Islet of Langerhans (tissue), 1 donor: ENCODE measurements around a stretch of chr3.

- RRBS: 0% methylated on average over 1 of the region's 7 CpGs
Observed at GRCh38 chr3:52040936-52041545, 15.3 kb downstream of the DUSP7 start.

- RRBS: 4% methylated on average over 18 of the region's 93 CpGs
Observed at GRCh38 chr3:52055254-52056269, 809 bp downstream of the DUSP7 start.

GRCh38 chr3:52056785-52056908, 276 bp upstream of the DUSP7 start:
- RRBS: 13% methylated on average over 1 of the region's 6 CpGs

- RRBS: no CpG with 5 or more reads among the region's 3 CpGs
Observed at GRCh38 chr3:52110794-52111146, 43.5 kb downstream of the POC1A start.

GRCh38 chr3:52211787-52212227, 13.6 kb downstream of the TLR9 start:
- RRBS: no CpG with 5 or more reads among the region's 7 CpGs

DNA sequence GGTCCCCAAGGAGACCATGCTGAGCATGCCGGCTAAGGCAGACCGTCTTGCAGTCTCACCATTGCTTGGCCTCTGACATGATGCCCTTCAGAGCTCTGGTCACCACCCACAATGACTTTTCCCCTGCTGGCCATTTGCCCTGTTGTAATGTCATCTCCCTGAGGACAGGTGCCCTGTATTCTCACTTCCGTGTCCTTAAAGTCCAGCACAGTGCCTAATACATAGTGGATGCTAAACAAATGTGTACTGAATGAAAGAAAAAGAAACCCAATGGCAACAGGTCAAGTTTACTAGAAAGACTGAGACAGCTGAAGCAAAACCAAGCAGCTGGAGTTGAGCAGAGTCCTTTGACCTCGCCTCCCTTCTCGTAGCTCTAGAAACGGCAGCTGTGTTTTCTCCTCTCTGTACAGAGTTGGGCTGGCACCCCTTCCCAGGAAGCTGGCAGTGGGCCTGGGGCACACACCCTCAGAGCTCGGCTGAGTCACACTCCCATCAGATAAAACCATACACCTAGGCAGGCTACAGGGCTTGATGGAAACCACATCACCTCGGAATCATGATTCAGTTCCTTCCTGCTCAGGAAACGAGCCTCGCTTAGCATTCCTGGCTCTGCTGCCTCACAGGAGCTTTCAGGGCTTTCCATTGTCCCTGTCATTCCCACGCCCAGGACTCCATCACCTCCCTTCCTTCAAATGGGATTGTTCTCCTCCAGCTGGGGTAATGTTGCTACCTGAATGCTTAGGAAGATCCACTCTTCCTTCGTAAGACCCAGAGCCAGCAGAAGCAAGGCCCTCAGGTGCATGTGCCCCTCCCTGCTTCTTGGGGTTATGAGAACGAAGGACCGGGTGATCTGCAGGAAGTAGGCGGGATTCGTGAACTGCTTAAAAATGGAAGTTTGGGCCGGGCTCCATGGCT, 8.4 kb downstream of the TLR9 start:
- RRBS: 74% methylated on average over 3 of the region's 17 CpGs

- RRBS: 76% methylated on average over 3 of the region's 19 CpGs
Observed at GRCh38 chr3:52221995-52222507, 3.4 kb downstream of the TLR9 start.

DNA sequence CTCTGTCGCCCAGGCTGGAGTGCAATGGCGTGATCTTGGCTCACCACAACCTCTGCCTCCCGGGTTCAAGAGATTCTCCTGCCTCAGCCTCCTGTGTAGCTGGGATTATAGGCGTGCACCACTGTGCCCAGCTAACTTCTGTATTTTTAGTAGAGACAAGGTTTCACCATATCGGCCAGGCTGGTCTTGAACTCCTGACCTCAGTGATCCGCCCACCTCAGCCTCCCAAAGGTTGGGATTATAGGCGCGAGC, 8.4 kb downstream of the WDR82 start:
- RRBS: no CpG with 5 or more reads among the region's 8 CpGs

DNA sequence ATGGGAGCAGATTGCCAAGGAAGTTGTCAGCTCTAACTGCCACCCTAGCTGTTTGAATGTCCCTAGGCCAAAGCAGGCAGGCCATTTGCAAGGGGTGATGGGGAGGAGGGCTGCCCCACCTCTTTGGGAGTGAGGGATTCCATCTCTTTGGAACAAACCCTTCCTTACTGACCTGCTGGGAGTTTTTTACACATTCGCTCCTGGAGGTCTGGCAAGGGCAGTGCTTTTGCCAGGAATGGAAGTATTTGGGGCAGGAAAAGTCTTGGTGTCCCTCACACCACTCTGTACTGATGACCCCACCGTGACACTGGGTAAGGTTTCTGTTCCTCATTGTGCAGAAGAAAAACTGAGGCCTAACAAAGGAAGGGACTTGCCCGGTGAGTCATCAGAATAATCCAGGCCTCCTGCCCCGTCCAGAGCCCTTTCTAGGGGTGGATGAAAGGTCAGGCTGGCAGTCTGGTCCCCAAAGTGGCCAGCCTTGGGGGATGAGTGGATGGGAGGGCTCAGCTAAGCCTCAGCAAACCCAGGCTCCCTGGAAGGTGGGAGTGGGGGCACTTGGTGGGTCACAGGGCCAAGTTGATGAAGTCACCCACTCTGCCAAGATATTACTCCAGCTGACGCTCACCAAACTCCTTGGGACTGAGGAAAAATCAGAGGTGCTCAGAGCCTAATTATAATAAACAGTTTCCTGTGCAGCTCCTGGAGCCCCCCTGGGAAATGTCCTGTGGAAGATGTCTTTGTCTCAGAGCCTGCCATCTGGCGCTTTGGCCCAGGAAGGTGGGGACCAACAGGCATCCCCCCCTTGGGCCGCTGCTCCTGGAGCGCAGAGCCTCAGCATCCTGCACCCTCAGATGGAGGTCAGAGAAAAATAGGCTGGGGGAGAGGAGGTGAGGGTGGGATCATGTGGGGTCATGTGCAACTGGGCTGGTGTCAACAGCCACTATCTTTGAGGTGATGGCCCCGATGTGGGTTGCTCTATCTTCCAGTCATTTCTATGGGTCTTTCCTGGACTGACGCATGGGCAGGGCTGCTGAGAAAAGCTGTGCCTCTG, 2.2 kb upstream of the DNAH1 start:
- RRBS: no CpG with 5 or more reads among the region's 10 CpGs

DNA sequence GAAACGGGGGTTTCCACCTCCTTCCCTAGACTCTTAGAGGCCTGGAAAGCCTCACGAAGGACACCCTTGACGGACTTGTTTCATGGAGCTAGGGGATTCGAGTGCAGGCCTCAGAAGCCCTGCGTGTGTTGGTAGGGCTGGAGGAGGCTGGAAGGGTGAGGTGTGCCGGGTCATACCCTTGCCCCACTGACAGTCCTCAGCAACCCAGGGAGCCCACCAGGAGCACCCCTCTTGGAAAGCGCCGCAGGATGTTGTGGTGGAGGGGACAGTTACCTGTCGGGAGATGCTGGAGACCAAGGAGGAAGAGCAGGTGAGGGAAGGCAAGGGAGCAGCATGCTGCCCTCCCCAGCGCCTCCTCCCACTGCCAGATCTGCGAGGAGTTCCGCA, 33.5 kb downstream of the DNAH1 start:
- RRBS: no CpG with 5 or more reads among the region's 12 CpGs

- RRBS: no CpG with 5 or more reads among the region's 8 CpGs
Observed at GRCh38 chr3:52371926-52372447, 37.8 kb downstream of the BAP1 start.

- RRBS: no CpG with 5 or more reads among the region's 6 CpGs
Observed at GRCh38 chr3:52401221-52402106, 8.3 kb downstream of the BAP1 start.

- RRBS: no CpG with 5 or more reads among the region's 9 CpGs
Observed at GRCh38 chr3:52429392-52430317, 15.2 kb downstream of the SEMA3G start.

DNA sequence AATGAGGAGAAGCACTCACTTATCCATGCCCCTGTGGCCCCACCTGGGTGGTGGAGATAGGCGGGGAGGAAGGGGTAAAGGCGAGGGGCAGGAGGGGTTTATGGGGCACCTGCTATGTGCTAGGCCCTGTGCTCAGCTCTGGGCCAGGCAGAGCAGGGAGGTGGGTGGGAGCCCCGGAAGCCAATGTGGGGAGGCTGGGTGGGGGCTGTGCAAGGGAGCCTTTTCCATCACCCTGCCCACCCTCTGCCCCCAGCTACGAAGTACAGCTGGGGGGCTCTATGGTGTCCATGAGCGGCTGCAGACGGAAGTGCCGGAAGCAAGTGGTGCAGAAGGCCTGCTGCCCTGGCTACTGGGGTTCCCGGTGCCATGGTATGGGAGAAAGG, 6.2 kb downstream of the STAB1 start:
- RRBS: 95% methylated on average over 2 of the region's 8 CpGs

DNA sequence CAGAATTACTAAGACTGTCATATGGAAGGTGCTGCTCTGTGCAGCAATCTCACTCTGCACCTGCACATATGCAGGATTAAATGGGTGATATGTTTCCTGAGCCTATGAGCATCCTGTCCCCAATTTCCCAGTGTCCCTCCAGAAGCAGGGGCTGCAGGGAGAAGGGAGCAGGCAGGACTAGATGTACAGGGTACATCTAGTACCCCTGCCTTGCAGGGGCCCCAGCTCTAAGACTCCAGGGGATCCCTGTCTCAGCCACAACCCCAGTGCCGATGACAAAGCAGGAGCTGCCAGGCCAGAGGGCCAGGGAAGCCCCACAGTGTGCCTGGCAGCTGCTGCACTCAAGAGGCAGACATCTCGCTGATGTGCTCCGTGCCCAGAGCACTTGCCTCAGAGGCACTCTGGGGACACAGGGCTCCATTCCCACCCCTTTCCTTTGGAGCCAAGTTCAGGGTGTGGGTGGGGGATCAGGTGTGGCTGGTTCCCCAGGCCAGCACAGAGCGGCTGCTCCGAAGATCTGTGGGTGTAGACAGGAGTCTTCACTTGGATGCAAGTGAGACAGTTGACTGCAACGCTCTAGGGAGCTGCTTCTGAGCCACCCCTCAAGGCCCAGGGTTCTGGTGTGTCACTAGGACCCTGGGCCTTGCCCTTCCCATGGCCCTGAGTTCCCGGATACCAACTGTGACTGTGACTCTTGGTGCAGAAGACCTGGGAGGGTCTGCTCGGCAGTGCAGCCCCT, 2.8 kb downstream of the NT5DC2 start:
- RRBS: no CpG with 5 or more reads among the region's 8 CpGs

DNA sequence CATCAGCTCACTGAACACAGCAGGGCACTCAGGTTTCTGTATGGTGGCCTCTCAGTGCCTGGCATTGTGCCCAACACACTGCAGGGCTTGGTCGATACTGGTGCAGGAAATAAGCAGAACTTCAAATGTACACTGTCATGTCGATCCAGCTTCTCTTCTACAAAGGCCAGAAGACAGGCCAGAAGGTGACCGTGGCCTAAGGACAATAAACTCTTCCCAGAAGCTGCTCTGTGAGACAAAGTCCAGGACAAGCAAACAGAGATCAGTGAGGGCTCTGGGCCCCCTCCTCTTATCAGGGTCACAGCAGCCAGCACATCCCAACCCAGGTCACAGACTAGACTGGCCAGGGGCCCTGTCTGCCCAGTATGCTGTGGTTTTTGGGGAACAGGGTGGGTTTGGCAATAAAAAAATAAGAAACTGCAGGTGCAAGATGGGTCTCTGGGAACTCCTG, 2.0 kb upstream of the ITIH1 start:
- RRBS: no CpG with 5 or more reads among the region's 3 CpGs

DNA sequence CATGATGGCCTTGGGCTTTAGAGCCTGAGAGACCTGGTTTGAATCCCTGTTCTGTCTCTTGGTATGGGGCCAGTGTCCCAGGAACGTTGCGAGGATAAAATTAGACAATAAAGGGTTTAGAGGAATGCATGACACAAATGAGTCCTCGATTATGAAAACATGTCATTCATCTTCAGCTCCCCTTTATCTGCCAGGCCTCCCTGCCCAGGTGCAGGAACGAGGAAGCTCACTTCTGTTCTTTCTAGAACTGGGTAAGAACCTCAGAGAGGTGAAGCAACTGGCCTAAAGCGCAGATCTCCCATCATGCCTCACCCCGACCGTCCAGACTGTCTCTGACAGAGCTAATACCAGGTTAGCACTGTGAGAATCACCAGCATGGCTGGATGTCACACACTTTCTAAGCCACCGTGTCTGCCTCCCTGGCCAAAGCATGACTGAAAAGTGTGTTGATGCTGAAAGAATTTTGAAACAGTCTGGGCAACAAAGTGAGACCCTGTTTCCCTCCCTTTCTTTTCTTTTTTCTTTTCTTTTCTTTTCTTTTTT, 1.5 kb upstream of the ITIH1 start:
- RRBS: no CpG with 5 or more reads among the region's 8 CpGs

DNA sequence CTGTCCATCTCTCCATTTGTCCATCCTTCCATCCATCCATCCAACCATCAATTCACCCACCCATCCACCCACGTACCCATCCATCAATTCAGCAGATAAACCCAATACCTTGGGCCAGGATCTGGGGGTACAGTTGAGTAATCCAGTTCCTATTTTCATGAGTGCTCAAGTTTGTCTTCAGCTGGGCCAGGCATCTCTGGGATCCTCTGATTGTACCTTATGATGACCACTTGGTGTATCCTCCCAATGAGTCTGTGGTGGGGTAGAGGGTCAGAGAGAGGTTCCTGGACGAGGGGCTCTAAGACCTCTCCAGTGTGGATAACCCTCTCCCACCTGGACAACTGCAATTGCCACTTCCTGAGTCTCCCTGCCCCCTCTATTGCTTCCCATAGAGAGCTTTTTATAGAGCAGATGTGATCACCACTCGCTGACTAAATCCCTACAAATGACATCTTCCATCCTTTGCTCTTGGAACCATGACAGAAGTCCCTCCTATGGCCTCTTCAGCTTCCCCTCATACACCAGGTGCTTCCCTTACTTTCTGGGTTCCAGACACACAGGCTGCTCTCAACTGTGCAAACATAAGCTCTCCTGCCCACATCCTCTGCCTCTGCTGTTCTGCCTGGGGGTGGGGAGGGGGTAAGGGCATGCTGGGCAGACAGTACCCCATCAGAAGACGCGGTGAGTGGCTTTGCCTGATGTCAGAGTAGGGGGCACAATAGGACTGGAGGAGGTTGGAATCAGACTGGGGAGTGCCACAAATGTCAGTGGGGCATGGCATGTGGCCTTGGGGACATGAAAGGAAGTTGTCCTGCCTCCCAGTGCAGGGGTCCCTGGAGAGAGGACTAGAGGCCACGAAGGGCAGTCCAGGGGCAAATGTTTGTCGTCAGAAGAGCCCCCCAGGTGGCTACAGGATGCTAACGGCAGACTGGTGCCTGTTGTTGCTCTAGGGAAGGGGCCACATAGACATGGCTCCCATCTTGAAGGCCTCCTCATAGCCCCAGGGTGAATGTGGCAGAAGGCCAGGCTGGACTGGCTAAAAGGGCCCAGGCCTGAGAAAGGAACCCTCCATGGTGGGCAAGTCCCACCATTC, 15.2 kb downstream of the ITIH3 start:
- RRBS: no CpG with 5 or more reads among the region's 8 CpGs

- RRBS: no CpG with 5 or more reads among the region's 6 CpGs
Observed at GRCh38 chr3:52819451-52820237, 10.8 kb downstream of the ITIH4 start.

DNA sequence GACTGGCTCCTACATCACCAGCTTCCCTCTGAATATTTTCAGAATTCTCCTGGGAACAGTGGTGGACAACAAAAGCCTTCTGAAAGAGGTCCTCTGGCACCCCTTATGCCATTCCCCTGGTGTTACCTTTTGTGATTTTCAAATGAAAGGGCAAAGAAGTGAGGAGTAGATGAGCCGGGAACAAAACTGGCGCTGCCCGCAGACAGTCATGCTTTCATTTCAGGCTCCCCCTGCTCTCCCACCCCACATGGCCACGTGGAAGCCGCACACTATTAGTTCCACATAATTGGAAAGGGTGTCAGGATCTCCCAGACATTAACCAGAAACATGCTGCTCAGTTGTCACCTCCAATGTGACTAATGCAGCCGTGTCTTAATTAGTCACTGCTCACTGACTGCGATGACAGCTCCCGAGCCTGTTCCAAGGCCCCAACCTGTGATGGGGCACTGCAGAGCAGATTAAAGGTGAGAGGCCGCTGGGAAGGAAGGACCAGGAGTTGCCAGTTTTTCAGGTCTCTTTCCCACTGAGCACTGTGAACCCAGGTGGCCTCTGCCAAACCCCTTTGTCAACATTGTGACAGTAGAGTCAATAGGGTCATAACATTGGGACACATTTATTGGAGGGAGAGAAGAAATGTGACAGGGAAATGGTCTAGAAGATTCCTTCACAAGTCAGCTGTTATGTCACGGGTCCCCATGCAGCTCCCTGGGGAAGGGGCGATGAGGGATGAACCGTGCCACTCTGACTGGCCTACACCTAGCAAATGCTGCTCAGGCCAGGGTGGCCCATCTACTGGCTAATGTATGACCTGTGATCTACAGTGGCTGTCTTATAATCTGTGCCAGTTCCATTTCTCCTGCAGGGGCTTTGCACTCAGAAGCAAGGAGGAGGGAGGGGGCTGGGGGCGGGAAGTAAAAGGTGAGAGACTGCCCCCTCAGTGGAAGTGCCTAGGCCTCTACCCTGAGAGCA, 38.6 kb upstream of the SFMBT1 start:
- RRBS: no CpG with 5 or more reads among the region's 13 CpGs